Gastrocnemius medialis (tissue), 3 donors: ENCODE measurements around a stretch of chr15.

- PRO-cap = no peak
- RAMPAGE, long total RNA, 3 experiments = no peak in any of the 3 experiments
Observed at GRCh38 chr15:96052699-96053167, 277.8 kb upstream of the NR2F2 start.

GRCh38 chr15:96053206-96054393, 276.9 kb upstream of the NR2F2 start:
- PRO-cap = no peak
- RAMPAGE, long total RNA, 3 experiments = no peak in any of the 3 experiments

DNA sequence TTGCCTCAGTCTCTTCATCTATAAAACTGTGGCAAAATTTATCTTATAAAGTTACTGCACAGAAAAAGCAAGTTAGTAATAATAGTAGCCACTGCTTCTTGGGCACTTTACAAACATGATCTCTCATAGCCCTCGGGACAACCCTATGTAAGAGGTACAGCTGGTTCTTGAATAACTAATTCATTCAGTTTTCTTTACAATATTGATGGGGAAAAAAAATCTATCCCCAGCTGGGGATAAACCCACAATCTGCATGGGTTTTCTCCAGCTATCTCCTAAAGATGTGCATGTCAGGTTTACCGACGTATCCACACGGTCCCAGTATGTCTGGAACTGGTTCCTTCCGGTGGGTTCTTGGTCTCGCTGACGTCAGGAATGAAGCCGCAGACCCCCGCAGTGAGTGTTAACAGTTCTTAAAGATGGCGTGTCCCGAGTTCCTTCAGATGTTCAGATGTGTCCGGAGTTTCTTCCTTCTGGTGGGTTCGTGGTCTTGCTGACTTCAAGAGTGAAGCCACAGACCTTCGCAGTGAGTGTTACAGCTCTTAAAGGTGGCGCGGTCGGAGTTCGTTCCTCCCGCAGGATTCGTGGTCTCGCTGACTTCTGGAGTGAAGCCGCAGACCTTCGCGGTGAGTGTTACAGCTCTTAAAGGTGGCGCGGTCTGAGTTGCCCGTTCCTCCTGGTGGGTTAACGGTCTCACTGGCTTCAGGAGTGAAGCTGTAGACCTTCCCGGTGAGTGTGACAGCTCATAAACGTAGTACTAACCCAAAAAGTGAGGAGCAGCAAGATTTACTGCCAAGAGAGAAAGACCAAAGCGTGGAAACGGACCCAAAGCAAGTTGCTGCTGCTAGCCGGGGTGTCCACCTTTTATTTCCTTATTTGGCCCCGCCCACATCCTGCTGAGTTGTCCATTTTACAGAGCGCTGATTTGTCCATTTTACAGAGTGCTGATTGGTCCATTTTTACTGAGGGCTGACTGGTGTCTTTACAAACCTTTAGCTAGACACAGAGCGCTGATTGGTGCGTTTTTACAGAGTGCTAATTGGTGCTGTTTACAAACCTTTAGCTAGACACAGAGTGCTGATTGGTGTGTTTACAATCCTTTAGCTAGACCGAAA, 195.1 kb upstream of the NR2F2 start:
- PRO-cap = no peak
- RAMPAGE, long total RNA, 3 experiments = no peak in any of the 3 experiments

GRCh38 chr15:96181389-96182300, 148.9 kb upstream of the NR2F2 start:
- PRO-cap = no peak
- RAMPAGE, long total RNA, 3 experiments = no peak in any of the 3 experiments

DNA sequence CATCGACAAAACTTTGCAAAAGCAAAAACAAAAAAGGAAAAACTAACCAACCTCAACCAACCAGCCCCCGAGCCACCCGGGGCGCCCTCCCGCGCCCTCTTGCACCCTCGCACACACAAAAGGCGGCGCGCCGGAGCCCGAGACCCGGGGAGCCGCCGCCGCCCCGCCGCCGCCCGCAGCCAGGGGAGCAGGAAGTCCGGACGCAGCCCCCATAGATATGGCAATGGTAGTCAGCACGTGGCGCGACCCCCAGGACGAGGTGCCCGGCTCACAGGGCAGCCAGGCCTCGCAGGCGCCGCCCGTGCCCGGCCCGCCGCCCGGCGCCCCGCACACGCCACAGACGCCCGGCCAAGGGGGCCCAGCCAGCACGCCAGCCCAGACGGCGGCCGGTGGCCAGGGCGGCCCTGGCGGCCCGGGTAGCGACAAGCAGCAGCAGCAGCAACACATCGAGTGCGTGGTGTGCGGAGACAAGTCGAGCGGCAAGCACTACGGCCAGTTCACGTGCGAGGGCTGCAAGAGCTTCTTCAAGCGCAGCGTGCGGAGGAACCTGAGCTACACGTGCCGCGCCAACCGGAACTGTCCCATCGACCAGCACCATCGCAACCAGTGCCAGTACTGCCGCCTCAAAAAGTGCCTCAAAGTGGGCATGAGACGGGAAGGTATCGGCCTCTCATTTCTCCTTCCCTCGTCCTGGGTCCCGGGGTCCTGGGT, 1.5 kb downstream of the NR2F2 start:
- PRO-cap = bidirectional peak, plus-strand start at position 555 of the sequence, minus-strand start at position 488 of the sequence
- RAMPAGE, long total RNA, 3 experiments = start-site peak on the plus strand in 1 of 3 experiments, centred at position 586 of the sequence, 21 reads per replicate

DNA sequence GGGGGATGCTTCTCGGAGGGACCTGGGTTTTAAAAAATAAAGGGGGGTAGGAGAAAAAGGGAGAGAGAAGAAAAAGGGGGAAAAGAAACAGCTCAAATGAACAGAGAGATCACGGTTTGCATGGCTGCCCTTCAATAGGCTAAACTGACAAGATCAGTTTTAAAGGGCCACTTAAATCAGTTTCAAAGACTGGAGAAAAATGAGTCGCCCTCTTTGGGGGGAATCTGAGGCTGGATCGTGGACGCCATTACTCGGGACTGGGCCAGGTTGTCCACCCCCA, 6.1 kb downstream of the NR2F2 start:
- PRO-cap = no peak
- RAMPAGE, long total RNA, 3 experiments = no peak in any of the 3 experiments

GRCh38 chr15:96347980-96348365, 17.5 kb downstream of the NR2F2 start:
- PRO-cap = no peak
- RAMPAGE, long total RNA, 3 experiments = no peak in any of the 3 experiments

DNA sequence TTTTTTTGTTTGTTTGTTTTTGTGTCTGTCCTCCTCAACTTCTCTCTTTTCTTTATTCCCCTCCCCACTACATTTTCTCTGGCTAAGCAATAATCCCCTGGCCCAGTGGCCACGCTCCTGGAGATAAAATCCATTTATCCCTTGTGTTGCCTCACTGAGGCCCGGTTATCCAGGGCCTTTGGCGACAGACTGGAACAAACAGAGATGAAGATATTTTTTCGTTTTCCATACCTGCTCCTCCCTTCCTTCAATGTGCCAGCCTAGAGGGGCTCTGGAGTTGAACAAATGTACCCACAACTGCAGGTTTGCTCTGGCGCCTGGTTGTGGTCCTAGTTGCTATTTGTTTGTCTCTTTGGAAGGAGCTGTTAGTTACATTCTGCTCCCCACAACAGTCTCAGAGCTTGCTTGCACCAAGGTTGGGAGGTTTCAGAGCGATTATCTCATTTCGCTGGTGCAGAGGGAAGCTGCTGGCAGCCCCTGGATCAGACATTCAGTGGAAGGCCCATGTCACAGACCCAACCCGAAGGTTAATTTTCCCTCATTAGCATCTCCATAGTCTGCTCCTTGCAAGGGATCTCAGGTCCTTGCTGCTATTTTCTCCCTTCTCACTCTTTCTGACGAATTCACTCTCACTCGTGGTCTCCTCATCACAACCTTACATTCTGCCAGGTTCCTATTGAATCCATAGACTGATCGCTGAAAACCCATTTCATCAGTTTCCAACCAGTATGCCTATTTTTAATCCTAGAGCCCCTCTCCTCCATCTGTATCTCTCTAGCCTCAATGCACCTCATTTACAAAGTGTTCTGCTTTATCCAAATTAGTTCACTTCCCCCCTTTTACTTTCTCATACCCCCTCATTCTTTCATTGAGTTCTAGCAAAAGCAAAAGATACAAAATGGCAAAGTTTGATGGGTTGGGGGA, 18.1 kb downstream of the NR2F2 start:
- PRO-cap = no peak
- RAMPAGE, long total RNA, 3 experiments = no peak in any of the 3 experiments

DNA sequence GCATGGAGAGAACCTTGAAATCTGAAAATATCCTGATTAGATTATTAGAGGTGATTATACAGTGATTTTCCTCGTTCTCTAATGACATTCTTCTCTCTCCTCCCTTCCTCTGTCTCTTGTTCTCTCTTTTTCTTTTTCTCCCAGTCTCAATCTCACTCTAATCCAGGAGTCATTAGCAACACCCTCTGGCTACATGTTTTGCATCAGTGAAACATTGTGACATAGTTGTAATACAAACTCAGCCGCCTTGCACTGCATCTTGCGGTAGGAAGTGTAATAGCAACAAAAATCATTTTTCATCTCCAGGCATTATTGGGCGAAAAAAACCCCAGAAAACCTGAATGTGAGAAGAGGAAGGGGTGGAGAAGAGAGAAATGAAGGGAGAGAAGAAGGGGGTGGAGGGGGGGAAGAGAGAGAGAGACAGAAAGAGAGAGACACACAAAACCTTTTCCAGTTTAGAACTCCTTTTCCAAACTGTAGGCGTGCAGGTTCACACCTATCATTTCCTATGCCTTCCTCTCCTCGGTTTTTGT, 24.6 kb downstream of the NR2F2 start:
- PRO-cap = no peak
- RAMPAGE, long total RNA, 3 experiments = no peak in any of the 3 experiments

DNA sequence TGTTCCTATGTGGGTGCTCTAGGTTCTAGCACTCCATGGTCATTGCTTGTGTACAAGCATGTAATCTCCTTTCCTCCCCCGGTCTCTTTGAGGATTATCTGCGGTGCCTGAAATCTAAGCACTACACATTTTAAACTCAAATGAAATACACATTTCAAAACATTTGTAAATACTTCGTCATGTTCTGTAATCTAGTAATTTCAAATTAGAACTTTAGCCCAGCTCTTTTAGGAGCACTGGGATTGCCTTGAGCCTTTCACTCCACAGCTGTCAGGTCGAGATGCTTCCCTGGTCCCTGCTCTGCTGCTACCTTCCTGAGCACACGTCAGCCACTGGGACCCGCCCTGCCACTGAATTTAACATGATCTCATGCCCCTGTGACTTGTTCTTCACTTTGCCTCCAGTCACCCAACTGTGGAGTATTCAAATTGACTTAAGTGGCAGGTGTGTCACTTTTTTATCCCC, 3.2 kb downstream of the ARRDC4 start:
- PRO-cap = no peak
- RAMPAGE, long total RNA, 3 experiments = no peak in any of the 3 experiments

DNA sequence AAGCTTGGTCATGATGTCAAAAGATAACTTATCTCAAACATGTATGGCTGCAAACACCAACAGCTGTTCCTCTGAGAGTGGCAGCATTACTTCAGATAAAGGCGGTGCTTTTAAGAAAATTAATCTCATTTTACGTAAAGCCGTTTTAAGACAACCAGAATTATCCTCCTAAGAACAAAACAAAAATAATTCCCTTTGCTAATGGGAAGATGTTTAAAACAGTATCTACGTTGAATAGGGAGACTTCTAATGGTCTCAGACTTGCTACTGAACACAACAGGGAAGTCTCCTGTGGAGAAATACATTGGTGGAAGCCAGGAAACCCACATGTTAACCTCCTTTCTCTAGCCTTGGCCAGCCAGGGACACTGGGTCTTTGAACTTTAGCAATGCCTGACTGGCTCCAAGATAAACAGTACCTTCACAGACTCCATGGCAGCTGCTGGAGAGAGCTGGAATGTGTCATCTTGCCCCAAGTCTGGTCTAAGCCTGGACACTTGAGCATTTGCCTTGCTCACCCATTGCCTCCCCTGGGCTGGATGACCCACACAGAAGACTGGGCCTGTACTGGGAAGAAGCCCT, 18.2 kb downstream of the ARRDC4 start:
- PRO-cap = no peak
- RAMPAGE, long total RNA, 3 experiments = no peak in any of the 3 experiments

GRCh38 chr15:98649523-98649997, 1.2 kb downstream of the IGF1R start:
- PRO-cap = bidirectional peak, plus-strand start at chr15:98649771, minus-strand start at chr15:98649657
- RAMPAGE, long total RNA, 3 experiments = no peak in any of the 3 experiments

- PRO-cap = no peak
- RAMPAGE, long total RNA, 3 experiments = no peak in any of the 3 experiments
Observed at GRCh38 chr15:98650230-98650432, 1.8 kb downstream of the IGF1R start.

DNA sequence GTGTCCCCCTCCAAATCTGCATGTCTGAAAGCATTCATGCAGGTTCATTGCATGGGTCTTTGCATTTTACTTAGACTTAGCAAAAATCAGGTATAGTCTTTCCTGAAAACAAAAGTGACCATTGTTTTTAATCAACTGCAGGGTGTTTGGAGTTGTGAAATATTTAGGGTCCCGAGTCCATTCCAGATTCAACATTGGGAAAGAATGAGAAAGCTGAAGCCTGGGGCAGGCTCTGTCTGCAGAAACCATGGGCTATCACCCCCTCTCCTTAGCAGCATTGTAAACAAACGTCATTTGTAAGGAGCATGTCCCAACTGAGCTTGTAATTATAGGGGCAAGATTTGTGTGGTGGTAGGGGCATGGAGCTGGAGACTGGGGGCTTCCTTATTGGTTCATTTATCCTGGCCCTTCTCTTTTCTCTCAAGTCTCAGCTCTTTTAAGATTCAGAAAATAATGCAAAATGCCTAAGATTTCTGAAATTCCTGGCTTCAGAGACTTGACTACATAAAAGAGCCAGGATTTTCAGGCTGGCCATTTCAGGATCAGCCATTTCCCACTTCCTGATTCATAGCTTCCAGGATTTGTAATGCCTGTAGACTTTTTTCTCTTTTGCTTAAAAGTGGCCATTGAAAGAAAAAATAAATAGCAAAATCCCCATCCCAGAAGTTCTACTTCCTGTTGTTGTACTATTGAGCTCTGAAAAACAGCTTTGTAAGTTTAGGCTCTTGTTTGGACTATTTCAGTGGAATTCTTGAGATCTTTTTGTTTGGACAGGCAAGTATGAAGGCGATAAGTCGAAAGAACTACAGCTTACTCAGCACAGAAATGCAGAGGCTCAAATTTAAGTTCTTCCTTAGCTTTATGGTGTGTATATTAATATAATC, 23.1 kb downstream of the IGF1R start:
- PRO-cap = no peak
- RAMPAGE, long total RNA, 3 experiments = no peak in any of the 3 experiments

GRCh38 chr15:98778919-98779345, 130.6 kb downstream of the IGF1R start:
- PRO-cap = no peak
- RAMPAGE, long total RNA, 3 experiments = no peak in any of the 3 experiments

GRCh38 chr15:98853561-98854012, 154.0 kb downstream of the PGPEP1L start:
- PRO-cap = no peak
- RAMPAGE, long total RNA, 3 experiments = no peak in any of the 3 experiments

DNA sequence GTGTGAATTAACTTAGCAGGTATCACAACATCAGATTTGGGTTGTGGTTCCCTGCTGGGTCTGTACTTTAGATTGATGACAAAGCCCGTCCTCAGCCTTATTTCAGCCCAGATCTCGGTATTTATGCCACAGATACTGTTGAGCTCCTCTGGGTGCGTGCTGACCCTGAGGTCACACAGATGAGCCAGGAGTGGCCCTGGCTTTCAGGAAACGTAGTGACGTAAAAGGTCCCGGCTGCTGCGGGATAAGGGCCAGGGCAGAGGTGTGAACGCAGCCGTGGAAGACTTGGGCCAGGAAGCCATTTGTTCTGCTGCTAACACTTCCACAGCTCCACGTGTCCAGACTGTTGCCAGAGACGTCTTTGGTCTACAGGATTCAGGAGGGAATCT, 54.3 kb downstream of the PGPEP1L start:
- PRO-cap = no peak
- RAMPAGE, long total RNA, 3 experiments = no peak in any of the 3 experiments

- PRO-cap = no peak
- RAMPAGE, long total RNA, 3 experiments = no peak in any of the 3 experiments
Observed at GRCh38 chr15:99058450-99058974, 46.4 kb upstream of the SYNM start.

DNA sequence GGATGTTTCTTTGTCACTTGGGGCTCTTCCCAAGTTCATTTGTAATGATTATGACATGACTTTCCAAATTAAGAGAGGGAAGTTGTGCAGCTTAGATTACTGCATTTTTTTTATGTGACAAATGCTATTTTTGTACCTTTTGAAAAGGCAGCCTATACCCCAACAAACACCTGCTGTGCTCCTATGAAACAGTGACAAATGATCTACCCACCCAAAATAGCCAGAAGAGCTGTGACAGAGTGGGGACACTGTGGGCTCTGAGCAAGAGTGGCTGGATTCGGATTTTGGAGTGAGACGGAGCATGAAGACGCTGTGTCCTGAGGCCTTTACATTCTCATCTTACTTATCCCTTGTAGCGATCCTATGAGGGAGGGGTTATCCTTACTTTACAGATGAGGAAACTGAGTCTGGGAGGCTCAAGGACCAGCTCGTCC, 6.9 kb upstream of the SYNM start:
- PRO-cap = bidirectional peak, plus-strand start at position 223 of the sequence, minus-strand start at position 205 of the sequence
- RAMPAGE, long total RNA, 3 experiments = start-site peak on the plus strand in 2 of 3 experiments, centred at positions 263 to 279 of the sequence, 144 to 708 reads per replicate

GRCh38 chr15:99115144-99115365, 10.2 kb downstream of the SYNM start:
- PRO-cap = bidirectional peak, plus-strand start at chr15:99115237, minus-strand start at chr15:99115191
- RAMPAGE, long total RNA, 3 experiments = no peak in any of the 3 experiments